Smooth muscle cell (in vitro differentiated cells): ENCODE measurements around a stretch of chr20.

DNA sequence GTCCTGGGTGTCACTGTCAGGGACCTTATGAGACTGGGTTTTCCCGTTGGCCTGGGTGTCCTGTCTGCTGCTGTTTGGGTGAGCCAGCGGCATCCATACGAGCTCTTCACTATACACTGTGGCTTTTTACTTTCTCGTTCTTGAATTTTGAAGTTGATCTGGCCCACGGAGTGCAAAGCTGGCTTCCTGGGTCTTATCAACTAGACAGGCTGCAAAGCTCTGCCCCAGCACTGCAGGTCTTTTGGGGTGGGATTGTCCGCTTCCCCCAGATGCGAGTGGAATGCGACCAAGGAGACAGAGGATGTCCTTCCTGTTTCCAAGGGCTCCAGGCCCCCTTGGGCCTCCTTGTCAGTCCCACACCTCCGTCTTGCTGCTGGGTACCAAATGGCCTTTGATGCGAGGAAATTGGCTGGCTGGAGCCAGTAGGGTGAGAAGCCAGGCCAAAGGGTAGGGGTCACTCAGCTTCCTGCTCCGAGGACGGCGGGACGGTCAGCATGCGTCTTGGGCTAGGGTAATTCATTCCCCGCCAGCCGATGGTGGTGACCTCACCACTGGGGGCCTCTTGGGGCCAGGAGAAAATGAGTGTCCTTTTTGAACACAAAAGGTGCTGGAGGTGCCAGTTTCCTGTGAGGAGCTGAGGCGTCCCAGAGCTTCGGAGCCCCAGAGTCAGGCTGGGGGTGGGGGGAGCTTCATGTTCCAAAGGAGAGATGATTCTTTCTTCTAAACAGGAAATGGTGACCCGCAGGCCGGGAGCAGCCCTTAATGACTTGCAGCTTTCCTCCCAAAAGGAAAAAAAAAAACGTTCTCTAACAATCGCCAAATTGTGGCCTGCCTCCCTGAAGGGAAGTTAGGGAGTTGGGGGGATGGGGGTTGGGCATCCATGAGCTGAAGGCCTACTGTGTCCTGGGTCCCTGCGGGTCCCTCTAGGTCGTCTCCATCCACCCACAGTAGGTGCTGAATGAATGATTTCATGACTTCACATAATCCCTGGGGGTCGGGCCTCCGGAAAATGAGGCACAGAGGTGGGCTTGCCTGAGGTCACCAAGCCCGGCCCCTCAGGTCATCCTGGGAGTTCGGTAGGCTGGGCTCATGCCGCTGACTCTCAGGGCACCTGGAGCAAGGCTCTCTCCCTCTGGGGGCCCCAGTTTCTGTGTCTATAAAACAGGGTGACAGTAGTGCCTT, 6.6 kb downstream of the SNAI1 start:
- RAMPAGE, long total RNA = no peak

DNA sequence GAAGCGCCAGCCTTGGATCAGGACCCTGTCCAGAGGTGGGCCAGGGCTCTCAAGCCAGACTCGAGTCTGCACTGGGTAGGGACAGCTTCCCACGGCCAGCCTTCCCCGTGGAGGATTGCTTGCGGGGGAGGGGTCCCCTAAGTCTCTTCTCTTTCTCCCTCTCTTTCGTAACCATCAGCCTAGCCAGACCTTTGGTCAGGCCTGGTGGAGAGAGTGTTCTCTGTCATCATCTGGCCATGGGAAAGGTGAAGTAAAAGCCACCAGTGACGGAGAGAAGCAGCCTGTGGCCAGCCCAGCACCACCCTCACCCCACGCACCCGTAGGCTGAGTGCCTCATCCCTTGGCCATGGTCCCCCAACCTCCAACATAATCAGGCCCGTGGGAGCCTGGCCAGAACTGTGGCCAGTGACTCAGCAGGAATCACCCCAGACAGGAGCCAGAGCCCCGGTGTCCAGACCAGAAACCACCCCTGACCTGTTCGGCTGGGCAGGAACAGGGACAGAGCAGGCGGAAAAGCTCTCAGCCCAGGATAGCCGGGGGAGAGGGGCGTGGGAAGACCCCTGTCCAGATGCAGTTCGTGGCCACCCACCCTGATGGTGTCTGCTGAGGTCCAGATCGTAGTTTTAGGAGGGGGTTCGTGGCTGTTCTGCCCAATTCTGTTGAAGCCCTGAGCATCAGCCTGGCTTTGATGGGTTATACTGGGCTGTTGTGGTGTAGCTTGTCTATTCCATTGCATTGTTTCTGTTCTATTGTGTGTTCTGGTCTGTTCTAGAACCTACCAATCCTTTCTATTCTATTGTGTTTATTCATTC, 47.2 kb downstream of the SNAI1 start:
- RAMPAGE, long total RNA = no peak

DNA sequence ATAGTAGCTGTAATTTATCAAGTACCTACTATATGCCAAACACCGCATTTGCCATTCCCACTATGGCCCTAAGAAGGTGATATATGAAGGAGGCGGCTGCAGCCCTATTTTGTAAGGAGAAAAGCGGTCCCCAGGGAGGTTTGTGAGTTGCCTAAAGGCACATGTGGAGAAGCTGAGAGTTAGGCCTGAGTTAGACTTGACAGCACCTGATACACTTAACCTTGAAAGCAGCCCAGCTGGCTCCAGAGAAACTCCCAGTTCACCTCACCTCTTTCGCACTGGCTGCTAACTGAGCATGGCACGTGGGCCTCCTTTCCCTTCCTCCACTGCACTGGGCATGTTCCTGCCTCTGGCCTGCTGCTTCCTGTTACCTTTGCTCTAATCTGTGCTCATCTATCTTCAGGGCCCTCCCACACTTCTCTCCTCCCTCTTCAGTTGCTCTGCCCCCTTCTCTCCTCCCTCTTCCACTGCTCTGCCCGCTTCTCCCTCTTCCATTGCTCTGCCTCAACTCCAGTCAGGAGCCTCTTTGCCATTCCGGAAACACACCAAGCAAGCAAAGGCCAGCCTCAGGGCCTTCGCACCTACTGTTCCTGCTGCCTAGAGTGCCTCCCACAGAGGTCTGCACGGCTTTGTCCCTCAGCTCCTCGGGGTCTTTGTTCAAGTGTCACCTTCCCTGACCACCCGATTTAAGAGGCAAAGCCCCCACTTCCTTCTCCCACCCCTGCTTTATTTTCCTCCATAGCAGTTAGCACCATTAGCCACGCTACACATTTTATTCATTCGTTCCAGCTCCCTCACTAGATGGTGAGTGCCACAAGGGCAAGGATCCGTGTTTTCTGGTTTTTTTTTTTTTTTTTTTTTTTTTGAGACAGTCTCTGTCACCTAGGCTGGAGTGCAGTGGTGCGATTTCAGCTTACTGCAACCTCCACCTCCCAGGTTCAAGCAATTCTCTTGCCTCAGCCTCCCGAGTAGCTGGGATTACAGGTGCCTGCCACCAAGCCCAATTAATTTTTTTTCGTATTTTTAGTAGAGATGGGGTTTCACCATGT, 13.9 kb upstream of the UBE2V1 start:
- RAMPAGE, long total RNA = no peak

DNA sequence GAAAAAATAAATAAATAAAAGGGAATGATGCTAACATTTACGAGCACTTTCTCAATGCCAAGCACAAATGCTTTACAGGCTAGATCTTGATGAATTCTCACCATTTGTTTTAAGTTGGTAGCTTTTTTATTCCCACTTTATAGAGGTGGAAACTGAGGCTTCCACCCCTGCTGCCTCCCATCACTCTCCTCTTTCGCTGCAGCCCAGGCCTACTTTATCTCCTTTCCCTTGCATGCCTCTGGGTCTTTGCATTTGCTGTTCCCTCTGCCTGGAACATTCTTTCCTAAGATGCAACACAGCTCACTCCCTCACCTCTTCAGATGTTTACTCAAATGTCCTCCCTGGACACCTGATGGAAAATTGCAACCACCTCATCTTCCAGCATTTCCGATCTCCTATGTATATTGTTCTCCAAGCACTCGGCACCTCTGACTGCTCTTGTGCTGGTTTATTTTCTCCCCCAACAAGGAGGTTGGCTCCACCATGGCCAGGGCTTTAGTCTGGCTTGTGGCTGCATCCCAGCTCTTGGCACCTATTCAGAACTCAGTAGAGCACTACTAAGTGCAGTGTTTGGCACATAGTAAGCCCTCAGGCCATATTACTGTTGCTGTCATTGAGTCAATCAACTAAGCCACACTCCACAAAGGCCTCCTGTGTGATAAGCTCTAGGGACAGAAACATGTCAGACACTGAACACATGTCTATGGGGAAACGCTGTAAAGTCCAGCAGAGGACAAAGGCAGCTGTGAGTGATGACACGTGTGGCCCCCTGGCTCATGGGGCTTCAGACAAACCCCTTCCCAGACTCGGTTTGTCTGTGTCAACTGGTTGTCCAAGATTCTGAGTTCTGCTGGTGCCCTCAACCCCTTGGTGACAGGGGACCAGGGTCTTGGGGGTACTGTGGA, 19.5 kb upstream of the UBE2V1 start:
- RAMPAGE, long total RNA = no peak

- RAMPAGE, long total RNA = no peak
Measured at GRCh38 chr20:50240190-50240397, 49.5 kb downstream of the CEBPB start.

- RAMPAGE, long total RNA = no peak
Measured at GRCh38 chr20:50244287-50245052, 53.8 kb downstream of the CEBPB start.

GRCh38 chr20:50266784-50267909, 76.5 kb downstream of the CEBPB start:
- RAMPAGE, long total RNA = no peak

DNA sequence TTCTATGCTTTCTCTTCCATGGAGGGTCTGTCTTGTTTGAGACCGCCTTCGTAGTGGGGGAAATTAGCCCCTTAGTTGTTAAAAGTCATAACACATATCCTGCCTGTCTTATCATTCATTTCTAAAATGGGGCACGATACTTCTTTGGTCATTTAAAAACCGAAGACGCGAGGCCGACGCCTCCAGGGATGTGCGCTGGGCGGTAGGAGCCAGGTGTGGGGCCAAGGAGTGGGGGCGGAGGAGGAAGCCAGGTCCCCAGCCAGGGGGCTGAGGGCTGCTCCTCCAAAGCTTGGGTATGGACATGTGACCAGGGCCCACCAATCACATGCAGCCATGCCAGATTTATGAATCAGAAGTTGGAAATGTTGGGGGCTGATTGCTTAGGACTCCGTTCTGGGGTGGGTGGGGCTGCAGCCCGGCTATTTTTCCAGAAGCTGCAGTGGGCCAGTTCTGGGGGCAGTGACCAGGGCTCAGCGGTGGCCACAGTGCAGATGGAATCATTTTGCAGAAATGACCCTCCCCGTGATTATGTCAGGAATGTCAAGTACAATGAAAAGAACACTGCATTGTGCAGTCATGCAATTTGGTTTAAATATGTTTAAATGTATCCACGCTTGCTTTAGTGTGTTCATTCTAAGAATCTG, 95.9 kb downstream of the CEBPB start:
- RAMPAGE, long total RNA = no peak

- RAMPAGE, long total RNA = no peak
Measured at GRCh38 chr20:50296977-50297450, 106.4 kb downstream of the CEBPB start.

DNA sequence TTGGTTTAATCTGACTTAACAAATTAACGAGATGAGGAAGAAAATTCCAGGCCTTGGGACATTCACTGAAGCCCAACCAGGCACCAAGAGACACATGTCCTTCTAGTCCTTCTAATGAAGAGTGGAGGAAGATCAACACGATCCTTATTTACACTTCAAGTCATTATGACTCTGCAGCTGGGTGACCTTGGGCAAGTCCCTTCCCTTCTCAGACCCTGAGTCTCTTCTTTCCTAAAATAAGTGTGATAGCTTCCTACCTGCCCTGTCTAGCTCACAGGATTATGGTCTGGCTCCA, 117.6 kb downstream of the CEBPB start:
- RAMPAGE, long total RNA = no peak

DNA sequence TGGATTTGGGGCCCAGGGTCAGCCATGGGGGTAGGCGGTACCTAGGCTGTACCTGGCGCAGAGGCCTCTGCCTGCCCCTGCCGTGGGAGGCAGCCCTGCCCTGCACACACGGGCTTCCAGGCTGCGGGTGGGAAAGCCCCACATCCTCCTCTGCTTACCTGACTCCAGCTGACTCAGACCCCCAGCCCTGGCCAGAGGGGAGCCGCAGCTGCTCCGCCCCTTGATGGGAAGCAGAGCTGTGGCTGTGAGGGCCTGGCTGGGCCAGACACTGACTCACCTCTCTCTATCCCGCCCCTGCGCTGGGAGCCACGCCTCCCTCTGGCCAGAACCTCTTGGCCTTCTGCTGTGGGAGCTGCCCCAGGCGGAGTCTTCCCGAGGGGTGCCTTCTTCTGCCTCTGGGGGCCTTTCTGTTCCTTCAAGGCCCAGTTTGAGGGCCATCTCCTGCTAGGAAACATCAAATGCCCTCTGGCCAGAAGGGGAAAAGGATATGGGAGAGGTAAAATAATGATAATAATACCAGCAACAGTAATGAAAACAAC, 130.7 kb downstream of the CEBPB start:
- RAMPAGE, long total RNA = no peak

DNA sequence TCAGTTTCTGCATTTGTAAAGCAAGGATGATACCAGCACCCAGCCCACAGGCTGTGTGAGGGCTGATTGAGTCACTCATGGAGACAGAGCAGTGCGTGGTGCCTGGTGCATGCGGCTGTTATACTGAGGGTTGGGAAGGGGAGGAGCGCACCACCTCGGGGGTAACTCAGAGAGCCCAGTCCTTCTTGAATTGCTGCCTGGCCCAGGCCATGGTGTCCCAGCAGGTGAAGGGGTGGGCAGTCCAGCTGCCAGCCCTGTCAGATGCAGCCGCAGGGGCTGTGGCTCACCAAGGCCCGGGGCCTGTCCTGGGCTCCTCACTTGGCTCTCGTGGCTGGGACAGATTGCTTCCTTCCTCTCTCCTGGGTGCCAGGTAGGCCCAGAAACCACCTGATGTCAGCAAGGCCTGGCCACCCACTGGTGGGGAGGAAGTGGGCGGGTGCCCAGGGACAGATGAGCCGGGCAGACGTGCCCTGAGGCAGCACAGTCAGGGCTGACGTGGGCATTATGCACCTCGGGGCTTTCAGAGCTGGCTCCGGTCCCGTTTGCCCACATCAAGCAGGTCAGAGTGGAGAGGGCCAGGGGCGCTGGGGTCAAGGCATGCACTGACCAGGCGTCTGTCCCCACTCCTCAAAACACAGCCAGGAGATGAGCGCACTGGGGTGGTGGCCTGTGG, 133.4 kb upstream of the PTPN1 start:
- RAMPAGE, long total RNA = no peak

GRCh38 chr20:50409413-50409943, 100.7 kb upstream of the PTPN1 start:
- RAMPAGE, long total RNA = no peak

GRCh38 chr20:50429424-50429844, 80.7 kb upstream of the PTPN1 start:
- RAMPAGE, long total RNA = no peak

GRCh38 chr20:50449379-50450219, 60.6 kb upstream of the PTPN1 start:
- RAMPAGE, long total RNA = no peak

DNA sequence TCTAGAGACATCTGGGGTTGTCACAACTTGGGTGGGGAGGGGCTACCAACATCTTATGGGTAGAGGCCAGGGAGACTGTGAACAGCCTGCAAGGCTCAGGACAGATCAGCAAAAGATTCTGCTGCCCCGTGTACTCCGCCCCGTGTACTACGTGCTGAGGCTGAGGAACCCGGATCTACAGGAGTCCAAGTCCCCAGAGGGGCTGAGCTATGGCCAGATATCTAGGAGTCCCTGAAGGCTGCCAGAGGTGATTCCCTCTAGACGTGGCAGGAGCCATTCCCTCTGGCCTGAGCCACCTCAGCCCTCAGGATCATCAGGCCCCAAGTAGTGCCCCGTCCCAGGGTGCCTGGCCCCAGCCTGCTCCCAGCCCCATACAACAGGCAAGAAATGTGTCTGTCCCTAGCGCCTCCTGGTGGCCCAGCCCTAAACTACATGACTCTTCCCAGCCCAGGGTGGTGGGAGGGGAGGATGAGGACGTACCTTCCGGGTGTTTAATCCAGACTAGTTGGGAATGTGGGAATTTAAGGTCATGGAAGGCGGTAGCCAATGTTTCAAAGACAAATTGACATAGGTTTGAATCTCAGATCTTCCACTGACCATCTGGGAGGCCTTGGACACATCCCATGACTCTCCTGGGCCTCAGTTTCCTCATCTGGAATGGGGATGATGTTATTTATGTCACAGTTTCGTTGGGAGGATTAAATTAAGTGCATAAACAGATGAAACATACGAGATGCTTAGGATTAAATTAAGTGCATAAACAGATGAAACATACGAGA, 49.5 kb upstream of the PTPN1 start:
- RAMPAGE, long total RNA = no peak

DNA sequence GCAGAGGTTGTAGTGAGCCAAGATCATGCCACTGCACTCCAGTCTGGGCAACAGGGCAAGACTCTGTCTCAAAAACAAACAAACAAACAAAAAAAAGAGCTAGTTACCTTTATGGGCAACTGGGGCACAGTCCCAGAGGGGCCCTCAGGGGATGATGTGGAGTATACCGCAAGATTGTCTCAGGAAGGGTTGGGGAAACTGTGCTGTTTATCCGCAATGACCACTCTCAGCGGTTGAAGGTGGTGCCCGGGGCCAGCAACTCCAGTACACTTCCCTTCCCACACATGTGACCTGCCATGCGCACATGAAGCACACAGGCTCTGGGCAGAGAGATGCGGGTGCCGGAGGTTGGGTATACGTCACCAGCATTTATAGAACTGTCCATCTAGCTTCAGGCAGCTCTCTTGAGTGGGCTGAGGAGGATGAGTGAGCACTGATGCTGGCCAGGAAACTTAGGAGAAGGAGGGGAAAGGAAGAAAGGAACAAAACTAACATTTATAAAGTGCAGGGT, 26.8 kb upstream of the PTPN1 start:
- RAMPAGE, long total RNA = no peak

DNA sequence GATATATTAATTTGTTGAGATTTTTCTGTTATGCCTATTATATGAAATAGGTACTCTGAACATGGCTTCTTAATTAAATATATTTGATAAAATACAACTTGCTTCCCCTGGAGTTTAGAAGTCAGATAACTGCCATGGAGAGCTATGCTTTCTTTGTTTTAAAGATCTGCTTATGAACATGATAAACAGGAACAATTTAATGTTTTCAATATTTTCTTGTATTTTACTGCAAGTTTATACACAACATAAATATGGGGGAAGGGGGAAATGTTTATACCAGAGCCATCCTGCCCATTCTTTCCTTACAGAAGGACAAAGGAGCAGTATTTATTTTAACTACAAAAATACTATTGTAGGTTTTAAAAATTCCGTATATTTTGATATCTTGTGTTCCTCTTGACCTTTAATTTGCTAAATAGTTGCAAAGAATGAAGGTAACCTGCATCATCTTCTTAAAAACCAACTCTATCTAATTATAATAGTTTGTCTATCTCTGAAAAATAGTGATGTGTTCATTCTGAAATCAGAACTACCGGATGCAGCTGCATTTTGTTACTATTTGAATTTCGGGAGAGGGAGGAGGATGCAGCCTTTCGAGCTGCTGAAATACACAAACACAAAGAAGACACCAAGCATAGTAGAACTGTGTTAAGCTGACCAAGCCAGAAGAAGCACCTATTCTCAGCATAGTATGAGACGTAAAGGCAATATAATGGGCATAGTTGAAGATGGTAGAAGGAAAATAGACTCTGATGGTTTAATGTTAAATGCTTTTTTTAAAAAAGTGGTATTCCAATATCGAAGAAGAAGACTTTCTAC, 33.0 kb downstream of the PTPN1 start:
- RAMPAGE, long total RNA = no peak

GRCh38 chr20:50579657-50580380, 69.6 kb downstream of the PTPN1 start:
- RAMPAGE, long total RNA = no peak

GRCh38 chr20:50590182-50591088, 80.3 kb downstream of the PTPN1 start:
- RAMPAGE, long total RNA = no peak